Mononuclear cell (primary cell): ENCODE measurements around a stretch of chr17.

GRCh38 chr17:81395747-81396320 is 577 bp downstream of the BAHCC1 start:
- RRBS, result 6% methylated on average over 17 of the region's 44 CpGs

DNA sequence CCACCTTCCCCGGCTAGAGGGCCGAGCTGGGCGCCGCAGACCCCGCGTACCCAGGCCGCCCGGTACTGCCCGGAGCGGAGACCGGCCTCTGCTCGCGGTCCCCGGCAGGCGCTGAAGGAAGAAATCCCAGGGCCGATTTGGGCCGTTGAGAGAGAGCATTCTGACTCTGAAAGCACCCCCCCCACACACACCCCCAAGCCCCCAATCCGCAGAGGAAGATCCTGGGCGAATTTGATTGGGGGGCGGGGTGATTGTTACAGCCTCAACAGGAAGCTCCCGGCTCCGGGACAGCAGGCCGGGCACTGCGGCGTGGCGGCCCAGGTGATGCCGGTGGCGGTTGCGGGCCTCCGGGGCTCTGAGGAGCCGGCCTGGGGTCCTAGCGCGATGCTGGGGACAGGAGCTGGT is 3.2 kb downstream of the BAHCC1 start:
- RRBS, result 8% methylated on average over 8 of the region's 33 CpGs

GRCh38 chr17:81447024-81447887 is 52.0 kb downstream of the BAHCC1 start:
- RRBS, result 85% methylated on average over 8 of the region's 35 CpGs

DNA sequence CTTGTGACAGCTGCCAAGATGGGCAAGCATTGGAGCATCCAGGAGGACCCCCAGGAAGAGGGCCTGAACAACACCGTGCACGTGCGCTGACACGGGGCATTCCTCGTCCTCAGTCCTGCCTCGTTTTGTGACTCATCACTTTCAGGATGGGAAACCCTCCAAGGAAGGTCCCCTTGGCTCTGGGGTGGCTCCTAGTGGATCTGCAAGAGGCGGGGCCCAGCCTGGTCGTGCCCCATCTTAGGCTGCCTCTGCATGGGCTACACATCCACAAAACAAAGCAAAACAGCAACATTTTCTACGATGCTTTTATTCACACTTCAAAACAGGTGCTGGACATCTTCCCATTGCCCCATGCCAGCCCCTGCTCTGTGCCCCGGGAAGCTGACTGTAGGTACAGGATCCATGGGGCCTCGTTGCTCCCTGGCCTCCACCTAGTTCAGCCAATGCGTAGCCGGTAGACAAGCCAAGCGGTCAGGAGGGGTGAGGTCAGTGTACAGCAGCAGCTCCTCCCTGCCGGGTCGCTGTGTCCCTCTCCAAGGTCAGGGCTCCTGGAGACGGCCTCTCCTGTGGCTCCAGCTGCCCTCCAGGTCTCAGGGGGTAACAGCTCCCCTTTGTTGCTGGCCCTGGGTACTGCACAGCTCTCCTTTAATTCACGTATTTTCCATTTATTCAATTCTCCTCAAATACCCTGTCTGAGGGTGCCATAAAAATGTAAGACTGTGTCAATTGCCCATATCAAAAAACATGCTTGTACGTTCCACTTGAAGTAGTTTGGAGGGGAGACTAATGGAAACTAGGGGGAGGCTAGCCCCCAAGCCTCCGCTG is 32.2 kb downstream of the ACTG1 start:
- RRBS, result 96% methylated on average over 5 of the region's 20 CpGs

DNA sequence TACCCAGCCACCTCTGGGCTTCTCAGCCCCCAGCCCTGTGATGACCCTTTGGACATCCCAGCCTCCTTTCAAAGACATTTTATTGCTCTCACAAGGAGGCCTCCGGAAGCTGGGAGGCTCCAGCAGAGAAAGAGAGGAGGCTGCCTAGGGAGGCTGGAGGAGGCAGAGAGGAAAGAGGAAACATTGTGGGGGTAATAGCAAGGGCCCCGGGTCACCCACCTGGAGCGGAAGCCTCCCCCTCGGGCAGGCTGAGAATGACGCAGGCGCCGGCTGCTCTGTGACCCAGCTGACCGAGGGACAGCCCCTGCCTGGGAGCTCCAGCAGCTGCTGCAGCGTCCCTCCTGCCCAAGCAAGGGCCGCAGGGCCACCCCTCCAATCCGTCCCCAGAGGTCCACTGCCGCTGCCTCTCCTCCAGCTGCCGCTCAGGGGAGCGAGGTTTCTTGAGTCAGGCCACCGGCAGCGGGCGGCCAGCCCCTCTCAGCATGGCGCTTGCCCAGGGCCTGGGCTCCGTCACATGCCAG is 29.4 kb downstream of the ACTG1 start:
- RRBS, result 15% methylated on average over 7 of the region's 19 CpGs

- RRBS, result 94% methylated on average over 4 of the region's 18 CpGs
These were observed 1.2 kb downstream of the FAAP100 start for GRCh38 chr17:81550889-81551338.

GRCh38 chr17:81653369-81653900 is 2.9 kb downstream of the PDE6G start:
- RRBS, result 6% methylated on average over 2 of the region's 17 CpGs

- RRBS, result 3% methylated on average over 16 of the region's 65 CpGs
These were observed 680 bp upstream of the MRPL12 start for GRCh38 chr17:81702220-81703154.

DNA sequence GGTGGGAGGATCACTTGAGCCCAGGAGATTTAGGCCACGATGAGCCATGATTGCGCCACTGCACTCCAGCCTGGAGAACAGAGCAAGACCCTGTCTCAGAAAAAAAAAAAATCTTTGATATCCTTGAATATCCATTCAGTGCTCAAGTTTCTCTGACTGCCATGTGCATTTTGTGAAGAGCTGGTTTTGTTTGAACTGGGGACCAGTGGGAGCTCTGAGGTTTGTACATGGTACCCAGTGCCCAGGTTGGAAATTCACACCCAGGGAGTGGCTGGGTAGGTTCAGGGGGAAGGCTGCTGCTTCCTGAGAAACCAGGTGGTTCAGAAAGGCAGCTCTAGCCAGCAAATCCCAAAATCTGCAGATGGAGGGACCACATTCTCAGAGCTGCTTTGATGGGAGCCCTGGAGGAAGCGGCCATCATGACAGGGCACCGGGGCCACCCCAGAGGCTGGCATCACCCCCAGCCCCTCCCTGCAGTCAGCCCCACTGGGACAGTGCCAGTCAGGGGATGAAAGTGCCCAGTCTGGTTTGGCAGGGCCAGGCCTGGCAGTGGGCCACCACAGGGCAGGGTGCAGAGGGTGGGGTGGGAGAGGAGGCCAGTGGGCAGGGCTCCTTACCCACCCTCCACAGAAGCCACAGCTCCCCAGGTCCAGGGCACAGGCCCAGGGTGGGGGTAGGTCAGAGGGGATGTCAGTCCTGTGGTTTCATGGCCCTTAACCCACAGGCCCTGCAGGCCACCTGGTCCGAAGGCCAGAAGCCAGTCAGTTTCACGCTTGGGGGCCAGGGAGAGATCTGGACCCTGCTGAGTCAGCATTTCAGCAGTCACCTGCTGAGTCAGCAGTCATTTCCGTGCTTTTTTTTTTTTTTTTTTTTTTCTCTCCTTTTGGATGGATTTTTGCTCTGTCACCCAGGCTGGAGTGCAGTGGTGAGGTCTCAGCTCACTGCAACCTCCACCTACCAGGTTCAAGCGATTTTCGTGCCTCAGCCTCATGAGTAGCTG is 10.1 kb downstream of the SLC25A10 start:
- RRBS, result no CpG with 5 or more reads among the region's 9 CpGs

DNA sequence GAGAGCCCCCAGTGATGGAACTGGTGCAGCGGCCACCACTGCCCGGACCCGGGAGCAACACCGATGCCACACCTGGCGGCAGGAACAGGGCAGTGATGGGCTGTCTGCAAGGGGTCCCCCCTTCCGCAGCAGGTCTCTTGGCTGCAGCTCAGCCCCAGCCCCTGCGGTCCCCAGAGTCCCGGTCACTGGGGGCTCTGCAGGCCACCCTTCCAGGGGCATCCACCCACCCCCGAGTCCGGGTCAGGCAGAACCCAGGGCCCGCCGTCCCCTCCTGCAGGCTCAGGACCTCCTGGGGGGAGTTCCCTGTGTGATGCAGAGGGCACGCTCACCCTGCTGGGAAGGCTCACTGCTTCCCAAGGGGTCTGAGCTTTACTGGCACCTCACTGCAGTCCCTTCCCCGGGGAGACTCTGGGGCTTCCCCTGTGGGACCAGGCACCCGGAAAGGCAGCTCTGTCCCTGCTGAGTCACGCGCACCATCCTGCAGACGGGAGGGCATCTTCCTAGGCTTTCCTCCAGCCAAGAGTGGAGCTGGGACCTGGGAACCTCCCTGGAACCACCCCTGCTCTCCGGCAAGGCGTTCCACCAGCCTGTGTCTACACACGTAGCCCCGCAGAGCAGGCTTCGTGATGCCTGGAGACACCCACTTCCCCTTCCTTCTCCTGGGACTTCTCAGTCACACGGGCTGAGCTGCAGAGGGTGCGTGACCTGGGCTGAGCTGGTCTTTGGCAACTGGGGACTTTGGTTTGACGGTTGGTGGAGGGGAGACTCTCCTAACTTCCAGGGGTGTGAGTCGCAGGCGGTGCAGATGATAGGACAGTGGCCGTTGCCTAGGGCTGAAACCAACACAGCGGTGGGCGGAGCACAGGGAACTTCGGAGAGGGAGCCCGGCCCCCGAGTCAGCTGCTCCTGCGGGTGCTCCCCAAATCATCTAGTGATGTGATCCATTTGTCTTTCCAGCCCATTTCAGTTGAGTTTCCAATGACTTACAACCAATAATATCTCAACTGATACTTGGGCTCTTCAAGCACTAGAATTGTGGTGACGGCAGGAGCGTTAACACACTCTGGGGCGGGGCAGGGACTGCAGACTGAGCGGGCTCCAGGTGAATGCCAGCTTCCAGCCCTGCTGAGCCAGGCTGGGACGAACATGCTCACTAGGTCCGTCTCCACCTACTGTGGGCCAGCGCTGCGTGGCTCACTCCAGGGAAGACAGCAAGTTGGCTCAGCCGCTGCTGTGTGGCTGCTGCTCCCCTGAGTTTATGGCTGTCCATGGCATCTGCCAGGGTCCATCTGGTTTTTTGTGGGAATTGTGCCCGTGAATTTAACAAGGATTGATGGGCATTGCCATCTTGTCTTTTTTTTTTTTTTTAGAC is 23.6 kb downstream of the SLC25A10 start:
- RRBS, result 36% methylated on average over 9 of the region's 45 CpGs

- RRBS, result no CpG with 5 or more reads among the region's 31 CpGs
These were observed 5.2 kb downstream of the P4HB start for GRCh38 chr17:81854850-81855903.

GRCh38 chr17:81860777-81861631 is 669 bp upstream of the P4HB start:
- RRBS, result 14% methylated on average over 17 of the region's 74 CpGs

GRCh38 chr17:81863778-81864675 is 3.7 kb upstream of the P4HB start:
- RRBS, result no CpG with 5 or more reads among the region's 9 CpGs

DNA sequence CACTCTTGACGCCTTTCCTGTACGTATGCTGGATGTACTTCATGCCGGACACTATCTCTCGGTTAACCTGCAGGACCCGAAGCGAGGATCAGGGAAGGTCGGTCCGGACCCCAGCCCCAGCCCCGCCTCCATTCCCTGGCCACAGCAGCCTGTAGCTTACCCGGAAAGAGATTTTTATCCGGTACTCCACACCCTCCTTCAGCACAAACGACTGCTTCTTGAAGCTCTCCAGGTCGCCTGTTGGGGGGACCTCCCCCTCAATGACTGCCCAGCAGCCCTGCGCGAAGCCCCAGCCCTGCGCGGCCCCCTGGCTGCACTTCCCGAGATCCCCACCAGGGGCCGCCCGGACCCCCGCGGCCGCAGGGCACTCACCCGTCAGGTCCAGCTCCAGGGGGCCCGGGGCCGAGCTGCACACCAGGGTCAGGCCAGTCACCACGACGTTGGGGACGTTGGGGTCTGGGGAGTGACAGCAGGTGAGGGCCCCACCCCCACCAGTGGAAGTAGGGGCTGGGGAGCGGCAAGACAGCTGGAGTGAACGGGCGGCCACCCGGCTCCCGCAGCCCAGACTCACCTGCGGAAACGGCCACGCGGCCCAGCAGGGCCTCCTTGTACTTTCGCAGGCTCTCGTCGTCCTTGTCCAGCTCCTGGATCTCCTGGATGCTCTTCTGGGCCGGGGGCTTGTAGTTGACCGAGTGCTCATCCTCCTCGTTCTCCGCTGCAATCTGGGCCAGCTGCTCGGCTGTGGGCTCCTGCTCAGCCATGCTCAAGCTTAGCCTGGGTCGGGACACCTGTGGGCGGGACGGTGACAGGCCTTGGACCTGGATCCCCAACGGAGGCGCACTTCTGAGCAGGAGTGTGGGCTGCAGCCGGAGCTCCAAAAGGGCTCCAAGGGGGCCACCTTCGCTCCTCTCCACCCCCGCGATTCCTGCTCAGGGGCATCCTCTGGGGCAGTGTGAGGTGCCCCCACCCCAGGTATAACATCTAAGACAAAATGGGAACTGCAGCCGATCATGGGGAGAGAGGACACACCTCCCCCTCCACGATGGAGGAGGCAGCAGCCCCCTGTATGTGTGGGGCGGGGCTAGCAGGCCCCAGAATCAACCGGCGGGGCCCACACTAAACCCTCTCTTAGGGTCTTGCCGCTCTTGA is 1.6 kb downstream of the ARHGDIA start:
- RRBS, result 45% methylated on average over 22 of the region's 61 CpGs

GRCh38 chr17:81870956-81871184 is 267 bp downstream of the ARHGDIA start:
- RRBS, result 2% methylated on average over 6 of the region's 35 CpGs

- RRBS, result 0% methylated on average over 2 of the region's 20 CpGs
These were observed 578 bp downstream of the ALYREF start for GRCh38 chr17:81890925-81891091.

- RRBS, result 2% methylated on average over 26 of the region's 51 CpGs
These were observed 296 bp downstream of the PCYT2 start for GRCh38 chr17:81910898-81911308.

- RRBS, result no CpG with 5 or more reads among the region's 46 CpGs
These were observed 3.1 kb upstream of the PCYT2 start for GRCh38 chr17:81913965-81915055.

DNA sequence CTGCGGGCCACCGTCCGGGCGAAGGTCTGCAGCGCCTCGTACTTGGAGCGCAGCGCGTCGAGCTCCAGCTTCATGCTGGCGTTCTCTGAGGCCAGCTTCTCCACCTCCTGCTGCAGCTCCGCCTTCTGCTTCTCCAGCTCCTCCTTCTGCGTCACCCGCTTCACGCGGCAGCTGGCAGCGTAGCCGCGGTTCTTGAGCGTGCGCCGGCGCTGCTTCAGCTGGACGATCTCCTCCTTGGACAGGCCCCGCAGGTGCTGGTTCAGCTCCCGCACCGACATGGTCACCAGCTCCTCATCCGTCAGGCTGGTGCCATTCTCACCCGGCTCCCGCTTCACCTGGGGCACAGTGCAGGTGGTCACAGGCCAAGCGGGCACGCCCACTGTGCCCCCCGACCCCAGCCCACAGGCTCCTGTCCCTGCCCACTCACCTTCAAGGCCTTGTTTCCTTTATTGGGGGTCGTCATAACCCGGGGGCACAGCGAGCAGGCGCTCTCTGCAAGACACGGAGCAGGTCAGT is 4.8 kb downstream of the MAFG start:
- RRBS, result 45% methylated on average over 3 of the region's 38 CpGs

DNA sequence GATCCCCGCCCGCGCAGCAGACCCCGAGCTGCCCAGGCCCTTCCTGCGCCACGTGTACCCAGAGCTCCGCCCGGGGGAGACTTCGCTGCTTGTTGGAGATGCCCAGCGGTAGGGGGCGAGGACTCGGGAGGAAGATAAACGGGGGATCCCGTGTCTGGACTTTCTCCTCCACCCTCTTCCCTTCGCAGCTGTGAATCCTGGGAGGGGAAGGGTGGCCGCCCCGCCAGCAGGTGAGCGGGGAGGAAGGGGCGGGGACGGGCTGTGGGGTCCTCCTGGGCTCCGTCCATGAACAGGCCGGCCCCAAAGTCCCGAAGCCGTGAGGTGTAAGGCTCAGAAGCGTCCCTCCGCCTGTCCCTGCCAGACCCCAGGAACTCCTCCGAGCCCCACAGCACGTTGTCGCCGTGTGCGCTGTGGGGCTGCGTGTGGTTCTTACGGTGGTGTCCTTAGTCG is 706 bp upstream of the MAFG start:
- RRBS, result 4% methylated on average over 4 of the region's 34 CpGs